Smooth muscle cell (in vitro differentiated cells): ENCODE data around the genes ARL8A and PTPN7.

DNA sequence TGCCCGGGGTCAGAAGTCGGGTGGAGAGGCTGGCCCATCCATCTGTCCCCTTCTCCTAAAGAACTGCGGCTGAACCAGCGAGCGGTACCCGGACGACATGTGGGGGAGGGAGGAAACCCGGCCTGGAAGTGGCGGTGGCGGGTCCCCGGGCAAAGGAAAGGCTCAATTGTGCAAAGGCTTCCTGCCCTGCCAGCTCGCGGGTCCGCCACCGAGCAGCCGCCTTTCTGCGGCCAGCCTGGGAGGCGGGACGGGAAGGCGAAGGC lies 410 bp upstream of the NAV1 start:
- RAMPAGE, long total RNA = no peak

DNA sequence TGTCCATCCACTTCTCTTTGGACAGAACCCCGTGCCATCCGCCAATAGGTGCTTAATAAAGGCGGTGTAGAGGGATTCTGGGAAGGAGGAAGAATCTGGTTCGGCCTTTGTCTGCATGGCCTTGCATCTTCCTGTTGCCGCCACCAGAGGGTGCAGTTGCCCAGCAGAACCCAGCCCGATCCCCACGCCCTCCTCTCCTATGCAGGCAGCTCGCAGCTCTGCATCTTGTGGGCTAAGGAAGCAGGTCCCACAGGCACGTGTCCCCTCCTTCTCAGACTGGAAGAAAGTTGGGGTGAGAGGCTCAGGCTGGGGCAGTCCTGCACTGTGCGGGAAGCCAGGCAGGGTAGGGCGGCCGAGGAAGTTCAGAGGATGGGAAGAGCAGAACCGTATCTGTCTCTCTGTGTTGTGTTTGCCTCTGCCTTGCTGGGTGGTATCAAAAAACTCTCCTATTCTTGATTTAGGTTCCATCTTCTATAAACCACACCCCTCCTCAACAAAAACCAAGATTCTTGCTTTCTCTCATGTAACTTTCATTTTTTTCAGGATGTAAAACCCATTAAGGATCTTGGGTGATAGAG lies 20.9 kb downstream of the NAV1 start:
- RAMPAGE, long total RNA = no peak

GRCh38 chr1:201941250-201942450 lies 4.7 kb downstream of the LMOD1 start:
- RAMPAGE, long total RNA = no peak

GRCh38 chr1:201970644-201971446 lies 11.6 kb upstream of the RNPEP start:
- RAMPAGE, long total RNA = no peak

DNA sequence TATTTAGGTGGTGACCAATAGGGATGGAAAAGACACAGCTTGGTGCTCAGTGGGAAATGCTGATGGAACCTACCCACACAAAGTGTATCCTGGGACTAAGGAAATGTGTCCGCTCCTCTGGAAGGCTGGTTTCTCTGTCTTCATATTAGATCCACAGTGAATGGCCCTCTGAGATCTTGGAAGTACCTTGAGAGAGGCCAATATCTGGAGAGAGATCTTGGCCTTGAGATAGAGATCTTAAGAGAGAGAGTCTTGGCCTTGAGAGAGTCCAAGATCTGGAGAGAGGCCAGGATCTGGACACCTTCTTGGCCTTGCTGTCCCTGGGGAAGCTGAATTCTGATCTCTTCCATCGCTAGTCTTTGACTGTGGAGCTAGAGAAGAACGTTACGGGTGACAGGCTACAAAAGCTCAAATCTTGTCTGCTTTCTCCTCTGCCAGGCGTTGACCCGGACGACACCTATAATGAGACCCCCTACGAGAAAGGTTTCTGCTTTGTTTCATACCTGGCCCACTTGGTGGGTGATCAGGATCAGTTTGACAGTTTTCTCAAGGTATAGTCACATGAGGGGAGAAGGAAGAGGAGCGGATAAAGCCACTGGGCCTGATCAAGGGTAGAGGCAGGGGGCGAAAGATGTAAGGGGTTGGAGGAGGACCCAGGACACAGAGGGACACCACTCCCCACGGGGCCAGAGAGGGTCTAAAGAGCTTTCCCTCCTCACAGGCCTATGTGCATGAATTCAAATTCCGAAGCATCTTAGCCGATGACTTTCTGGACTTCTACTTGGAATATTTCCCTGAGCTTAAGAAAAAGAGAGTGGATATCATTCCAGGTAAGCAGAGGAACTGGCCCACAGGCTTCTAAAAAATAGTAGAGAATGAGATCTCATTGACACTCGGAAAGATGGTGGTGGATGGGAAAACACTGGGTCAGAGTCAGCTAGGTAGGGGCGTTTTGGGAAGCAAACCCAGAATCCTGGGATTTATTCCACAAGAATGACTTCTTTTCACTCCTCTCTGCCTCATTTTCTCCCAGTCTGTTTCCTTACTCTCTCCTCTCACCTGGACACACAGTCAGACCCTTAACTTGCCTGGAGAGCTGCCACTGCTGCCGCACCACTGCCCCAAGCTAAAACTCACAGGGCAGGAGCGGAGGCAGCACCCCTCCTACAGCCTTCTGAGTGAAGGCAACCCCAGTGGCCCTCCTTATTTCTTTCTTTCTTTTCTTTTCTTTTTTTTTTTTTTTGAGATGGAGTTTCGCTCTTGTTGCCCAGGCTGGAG lies 9.0 kb upstream of the ELF3 start:
- RAMPAGE, long total RNA = no peak

- RAMPAGE, long total RNA = no peak
Measured at GRCh38 chr1:202015839-202016506, 5.6 kb downstream of the ELF3 start.

DNA sequence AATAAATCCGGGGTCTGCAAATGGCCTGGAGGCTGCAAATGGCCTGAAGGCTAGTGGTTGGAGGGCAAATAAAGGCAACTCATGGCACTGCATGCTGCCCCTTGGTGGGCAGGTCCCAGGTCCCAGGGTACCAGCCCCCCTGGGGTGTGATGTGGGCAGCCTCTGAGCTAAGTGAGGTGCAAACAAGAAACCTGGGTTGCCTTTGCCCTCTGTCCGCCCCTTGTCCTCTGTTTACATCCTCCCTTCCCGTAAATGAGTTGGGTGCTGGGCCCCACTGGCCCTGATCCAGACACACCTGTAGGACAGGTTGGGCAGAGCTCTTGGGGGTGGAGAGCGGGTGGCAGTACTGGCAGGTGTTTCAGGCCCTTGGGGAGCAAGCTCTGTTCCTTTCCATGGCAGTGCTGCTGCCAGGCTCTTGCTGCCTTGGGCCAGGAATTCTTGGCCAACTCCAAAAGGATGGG lies 35.8 kb downstream of the ELF3 start:
- RAMPAGE, long total RNA = no peak

DNA sequence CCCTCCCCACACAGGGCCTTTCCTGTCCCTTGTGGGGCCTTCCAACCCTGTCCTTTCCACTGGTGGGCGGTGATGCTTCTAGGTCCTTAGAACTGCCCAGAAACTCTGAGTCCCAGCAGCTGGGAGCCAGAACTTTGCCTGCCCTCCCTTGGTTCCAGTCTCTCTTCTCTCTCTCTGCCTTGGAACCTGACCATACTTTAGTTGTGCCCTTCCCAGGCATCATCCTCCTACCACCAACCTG lies 5.9 kb downstream of the GPR37L1 start:
- RAMPAGE, long total RNA = no peak

GRCh38 chr1:202144412-202144948 lies at the start of gene ARL8A:
ARL8A (minus strand) TSS chr1:202144737.
- RAMPAGE, long total RNA = no peak

DNA sequence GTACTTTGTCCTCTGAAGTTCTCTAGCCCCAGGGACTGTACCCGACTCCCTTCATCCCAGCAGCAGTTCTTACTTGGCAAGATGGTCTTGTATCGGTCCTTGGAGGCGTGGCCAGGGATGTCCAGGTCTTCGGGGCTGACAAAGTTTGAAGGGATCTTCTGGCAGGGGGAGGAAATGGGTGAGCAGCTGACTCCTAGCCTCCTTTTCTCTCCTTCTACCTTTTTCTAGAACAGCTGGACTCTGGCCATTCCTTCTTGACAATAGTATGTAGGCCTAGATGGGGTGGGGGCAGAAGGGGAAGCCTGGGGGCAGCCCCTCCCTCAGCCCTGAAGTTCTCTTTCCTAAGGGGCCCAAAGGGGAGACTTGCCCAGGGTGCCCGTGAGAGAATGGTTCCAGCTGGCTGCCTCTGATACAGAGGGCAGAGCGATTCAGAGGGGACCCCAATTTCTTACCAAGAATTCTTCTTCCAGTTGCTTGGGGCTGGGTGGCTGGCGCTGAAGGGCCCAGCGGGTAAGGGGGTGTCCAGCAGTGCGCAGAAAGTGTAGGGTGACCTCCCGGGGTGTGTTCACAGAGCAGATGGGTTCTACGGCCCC lies 2.6 kb downstream of the PTPN7 start:
- RAMPAGE, long total RNA = no peak

DNA sequence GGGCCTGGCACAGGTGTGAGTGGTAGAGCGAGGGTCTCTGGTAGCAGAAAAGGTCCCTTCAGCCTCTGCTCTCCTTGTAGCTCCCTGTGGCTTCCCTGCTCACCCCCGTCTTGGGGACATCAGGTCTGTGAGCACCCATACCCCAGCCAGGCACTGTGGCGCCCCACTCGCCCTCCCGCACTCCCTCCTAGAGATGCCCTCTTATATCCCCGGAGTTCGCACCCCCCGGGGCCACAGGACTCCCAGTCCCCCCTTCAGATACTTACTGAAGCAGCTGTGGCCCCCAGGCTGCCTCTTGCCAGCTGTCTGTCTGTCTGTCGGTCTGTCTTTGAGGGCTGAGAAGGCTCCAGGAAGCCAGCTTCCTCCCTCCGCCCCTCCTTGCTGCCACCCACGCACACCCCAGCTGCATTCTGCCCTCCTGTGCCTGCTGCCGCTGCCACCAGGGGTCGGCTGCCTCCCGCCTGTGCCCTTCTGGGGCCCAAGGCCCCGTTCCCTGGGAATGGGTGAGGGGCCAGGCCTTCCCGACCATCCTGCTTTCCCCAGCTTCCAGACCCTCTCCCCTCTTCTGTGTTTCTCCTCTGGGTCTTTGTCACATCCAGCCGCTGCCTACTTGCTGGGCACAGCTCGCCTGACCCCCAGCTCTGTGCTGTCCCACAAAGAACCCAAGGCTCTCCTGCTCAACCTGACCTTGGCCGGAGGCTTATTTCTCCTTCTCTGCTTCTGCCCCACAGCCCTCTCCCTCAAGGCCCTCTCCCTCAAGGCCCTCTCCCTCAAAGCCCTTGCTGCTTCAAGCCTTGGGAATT lies at the start of gene PTPN7:
Gene PTPN7 (minus strand): TSS at position 324 of the 803 bp plus-strand sequence.
- RAMPAGE, long total RNA = no peak

DNA sequence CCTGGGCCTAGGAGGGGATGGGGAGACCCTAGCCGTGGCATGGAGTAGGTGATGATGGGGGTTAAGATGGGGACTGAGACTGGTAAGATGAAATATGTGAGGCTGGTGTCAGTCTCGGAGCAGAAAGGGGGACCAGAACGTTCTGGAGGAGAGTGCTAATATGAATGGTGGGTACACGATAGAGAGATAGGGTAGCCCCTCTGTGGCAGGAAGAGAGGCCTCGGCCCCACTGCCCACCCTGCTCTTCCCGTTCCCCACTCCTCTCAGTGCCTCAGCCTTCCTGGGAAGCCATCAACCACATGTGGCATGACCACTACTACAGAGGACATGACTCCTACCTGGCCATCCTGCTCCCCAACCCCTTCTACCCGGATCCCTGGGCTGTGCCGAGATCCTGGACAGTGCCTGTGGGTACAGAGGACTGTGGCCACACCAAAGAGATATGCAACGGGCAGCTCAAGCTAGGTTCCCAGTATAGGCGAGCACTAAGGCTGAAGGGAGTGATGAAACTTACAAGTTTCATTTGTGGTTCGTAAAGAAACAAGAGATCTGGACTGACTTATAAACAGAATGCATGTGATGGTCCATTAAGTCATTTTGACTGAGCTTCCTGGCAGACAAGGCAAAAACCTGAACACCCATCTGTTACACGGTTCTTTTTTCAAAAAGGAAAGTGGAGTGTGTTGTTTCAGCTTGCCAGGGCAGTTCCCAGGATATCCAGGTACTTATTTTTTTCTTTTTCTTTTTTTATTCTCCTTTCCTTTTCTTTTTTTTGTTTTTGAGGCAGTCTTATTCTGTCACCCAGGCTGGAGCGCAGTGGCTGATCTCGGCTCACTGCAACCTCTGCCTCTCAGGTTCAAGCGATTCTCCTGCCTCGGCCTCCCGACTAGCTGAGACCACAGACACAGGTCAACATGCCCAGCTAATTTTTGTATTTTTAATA lies 14.4 kb upstream of the LGR6 start:
- RAMPAGE, long total RNA = no peak

GRCh38 chr1:202200681-202201052 lies 7.1 kb downstream of the LGR6 start:
- RAMPAGE, long total RNA = no peak

DNA sequence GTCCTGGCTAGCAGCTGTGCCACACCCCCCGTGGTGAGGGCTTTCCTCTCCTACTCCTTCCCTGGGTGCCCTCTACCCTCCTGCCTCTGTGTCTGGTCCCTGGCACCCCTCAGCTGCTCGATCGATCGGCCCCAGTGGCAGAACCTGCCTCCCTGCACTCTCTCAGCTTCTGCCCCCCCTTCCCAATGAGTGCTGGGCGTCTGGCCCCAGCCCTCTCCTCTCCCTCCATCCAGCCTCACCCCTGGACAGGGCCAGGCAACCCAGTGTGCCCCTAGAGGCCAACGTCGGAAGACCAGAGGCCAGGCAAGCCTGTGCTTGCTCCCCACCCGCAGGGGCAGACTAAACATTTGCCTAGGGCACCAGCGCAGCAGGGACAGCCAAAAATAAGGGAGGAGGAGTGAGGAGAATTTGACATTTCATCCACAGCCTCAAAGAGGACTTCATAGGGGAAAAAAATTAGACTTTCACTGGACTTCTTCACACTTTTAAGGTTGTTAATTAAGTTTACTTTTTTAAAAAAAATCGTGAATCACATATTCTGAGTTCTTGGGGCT lies 43.5 kb downstream of the LGR6 start:
- RAMPAGE, long total RNA = no peak

GRCh38 chr1:202349610-202350050 lies 1.1 kb downstream of the PPP1R12B start:
- RAMPAGE, long total RNA = no peak

DNA sequence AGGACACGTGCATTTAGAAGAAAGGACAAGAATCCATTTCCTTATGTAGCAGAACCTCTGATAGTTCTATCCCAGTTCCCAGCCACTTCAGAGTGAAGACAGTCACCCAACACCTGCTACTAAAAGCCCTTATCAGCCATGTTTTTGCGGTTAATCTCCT lies 113.8 kb downstream of the PPP1R12B start:
- RAMPAGE, long total RNA = no peak

- RAMPAGE, long total RNA = no peak
Measured at GRCh38 chr1:202538863-202539112, 171.5 kb downstream of the SYT2 start.

GRCh38 chr1:202540530-202541247 lies 169.6 kb downstream of the SYT2 start:
- RAMPAGE, long total RNA = no peak

DNA sequence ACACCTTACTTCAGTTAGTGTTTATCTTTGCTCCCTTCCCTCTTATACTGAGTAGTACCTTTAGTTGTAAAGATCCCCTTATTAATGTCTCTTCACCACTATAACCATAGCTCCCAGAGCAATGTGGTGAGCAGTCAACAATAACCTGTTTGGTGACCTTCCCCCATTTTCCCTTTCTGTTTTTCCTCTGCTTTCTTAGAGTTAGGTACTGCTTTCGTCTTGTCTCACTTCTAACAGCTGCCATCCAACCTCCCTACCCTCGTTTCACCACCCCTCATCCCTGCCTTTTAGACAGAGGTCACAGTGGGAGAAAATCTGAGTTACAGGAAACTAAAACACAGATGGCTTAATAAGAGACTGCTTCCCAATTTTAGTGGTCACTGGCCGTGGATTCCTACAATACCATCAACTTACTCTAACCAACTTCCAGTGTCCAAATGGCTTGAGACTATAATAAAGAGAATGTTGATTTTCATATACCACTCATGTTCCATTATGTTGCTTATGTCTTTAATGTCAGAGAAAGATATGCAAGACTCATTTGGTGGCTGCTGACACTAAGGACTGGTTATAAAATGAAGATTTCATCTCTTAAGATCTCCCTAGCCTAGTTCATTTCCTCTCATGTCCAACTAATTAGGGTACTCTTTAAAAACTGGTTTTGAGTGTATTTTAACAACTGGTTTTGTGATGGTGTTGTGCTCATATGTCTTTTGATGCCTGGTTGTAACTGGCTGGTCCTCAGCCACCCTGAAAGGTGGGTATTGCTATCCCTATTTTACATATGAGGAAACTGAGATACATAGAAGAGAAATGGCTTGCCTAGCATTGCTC lies 168.5 kb downstream of the SYT2 start:
- RAMPAGE, long total RNA = no peak

- RAMPAGE, long total RNA = no peak
Measured at GRCh38 chr1:202552558-202553018, 157.7 kb downstream of the SYT2 start.